Colon Carcinoma Metastatic in the Lung (tissue), 2 donors: ENCODE data around the gene SLFN12.

DNA sequence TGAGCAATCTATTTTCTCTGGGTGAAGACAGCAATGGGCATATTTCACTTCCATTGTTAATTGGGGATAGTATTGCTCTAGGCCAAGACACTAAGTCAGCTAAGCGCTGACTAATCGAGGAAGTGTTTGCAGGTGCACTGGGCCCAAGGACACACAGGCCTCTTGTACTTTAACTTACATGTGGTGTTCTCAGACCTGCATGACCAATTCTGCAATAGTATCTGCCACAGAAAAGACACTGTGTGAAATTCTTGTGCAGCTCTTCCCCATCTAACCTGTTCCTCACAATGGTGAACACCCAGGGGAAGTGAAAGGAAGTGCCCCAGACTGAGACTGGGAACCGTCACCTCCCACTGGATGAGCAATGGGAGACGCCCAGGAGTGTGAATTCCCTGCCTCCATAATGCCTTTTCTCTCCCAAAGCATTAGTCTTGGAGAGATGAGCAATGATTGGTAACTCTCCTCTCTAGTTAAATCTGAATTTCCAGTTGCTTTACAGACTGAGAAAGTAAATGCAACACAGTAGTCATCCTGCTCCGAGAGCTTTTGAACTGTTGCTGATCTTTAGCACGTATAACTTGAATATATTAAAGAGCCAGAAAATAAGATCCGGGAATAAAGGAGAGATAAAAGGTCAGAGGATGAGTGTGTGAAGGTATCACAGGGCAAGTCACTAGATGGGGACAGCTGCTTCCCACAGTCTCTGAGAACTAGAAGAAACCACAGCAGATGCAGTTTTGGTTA, 82.6 kb downstream of the CDK5R1 start:
- PRO-cap, 2 experiments, result no peak in any of the 2 experiments

DNA sequence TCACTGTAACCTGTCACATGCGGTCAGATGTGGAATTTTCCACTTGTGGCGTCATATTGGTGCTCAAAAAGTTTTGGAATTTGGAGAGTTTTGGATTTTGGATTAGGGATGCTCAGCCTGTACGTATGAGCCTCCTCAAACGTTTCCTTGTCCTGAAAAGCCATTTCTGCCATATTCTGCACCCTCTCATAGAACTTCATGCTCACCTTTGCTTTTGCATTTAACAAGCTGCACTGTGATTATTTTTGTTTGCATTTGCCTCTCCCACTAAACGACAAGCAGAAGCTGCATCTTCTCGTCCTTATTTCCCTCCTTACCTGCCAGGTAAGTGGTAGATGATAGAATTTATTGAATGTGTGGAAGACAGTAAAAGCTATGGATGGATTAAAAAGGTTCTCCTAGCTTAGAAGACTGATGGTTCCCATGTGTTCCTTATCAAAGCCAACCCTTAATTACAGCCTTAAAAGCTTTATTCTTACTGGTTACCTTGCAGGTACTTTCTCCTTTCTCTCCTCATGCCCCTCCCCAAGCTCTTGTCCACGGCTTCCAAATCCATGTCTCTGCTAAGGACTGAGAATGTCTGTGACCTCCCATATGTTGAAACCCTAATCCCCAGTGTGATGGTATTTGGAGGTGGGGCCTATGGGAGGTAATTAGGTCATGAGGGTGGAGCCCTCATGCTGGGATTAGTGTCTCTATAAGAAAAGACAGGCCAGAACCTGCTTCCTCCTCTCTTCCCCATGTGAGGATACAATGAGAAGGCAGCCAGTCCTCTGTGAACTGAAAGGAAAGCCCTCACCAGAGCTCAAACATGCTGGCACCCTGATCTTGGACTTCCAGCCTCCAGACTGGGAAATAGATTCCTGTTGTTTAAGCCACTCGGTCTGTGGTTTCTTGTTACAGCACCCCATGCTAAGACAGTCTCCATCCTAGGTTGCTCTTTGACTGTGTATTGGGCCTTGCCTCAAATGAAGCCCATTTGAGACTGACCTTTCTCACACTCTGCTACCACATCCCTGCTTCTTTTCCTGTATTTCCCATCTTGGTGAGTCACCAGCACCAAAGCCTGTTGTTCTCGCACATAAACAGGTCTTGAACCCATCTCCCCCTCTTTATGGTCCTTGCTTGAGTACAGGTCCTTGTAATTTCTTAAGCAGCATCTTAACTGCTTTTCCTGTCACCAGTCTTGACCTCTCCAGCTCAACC, 134.7 kb downstream of the CDK5R1 start:
- PRO-cap, 2 experiments, result no peak in any of the 2 experiments

DNA sequence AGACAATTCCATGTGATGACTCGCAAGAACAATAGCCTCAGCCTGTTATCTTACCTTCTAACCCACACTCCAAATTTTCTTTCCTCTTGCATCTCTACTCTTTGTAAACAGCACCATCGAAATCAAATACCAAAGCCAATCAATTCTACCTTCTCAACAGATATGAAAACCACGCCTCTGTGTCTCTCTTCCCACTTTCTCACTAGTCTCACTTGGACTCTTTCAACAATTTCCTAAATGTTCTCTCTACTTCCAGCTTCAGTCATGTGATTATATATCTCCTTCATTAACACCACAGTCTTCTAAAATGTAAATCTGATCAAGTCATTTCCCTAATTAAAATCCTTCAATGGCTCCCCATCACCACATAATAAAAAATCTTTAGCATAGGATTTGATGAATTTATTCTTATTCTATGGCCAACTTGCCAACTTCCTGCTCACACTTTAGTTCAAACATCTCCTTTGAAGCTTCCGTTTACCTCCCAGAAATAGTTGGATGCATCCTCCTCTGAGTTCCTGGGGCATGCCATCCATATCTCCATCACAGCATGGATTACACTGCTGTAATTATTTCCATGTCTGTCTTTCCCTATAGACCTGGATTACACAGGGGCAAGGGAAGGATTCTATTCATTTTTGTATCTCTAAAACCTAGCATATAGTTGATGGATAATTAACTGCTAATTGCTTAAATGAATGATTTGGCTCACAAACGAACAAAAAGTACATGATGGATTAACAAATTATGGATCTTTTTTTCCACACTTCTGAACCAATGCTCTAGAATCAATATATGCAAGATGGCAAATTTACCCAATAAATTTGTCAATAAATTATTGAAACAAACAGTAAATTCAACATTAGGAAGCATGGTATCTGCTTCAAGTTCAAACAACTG, 23.7 kb downstream of the MYO1D start:
- PRO-cap, 2 experiments, result no peak in any of the 2 experiments

- PRO-cap, 2 experiments, result no peak in any of the 2 experiments
Measured at GRCh38 chr17:32859296-32860041, 17.5 kb downstream of the MYO1D start.

DNA sequence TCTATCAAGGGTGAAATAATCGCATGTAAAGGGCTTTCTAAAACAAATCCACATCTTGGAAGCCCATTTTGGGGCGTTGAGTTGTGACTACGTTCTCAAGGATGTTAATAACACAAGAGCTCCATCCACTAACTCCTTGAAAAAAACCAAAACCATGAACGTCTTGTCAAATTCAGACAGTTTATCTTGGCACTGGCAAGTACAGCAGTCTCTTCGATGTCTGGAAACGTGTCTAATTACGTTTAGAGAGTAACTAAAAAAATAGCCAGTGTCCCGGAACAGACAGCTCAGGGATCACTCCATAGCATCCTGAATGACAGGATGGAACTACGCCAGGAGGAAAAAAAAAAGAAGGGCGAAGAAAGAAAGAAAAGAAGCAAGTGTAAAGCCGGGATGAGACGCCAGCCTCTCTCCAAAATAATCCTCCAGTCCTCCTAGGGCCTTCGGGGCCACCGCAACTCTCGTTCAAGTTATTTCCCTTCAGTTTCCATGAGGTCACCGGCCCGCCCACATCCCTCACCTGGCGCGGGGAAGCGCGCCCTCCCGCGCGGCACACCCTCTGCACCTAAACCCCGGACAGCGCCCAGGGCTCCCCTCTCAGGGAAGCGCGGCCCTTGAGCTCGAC, 877 bp downstream of the MYO1D start:
- PRO-cap, 2 experiments, result peak in 2 of 2 experiments; most common plus-strand start position 553 of the sequence (in 2); most common minus-strand start position 426 of the sequence (in 1)

GRCh38 chr17:33964223-33964853, 290.7 kb upstream of the CCL2 start:
- PRO-cap, 2 experiments, result no peak in any of the 2 experiments

DNA sequence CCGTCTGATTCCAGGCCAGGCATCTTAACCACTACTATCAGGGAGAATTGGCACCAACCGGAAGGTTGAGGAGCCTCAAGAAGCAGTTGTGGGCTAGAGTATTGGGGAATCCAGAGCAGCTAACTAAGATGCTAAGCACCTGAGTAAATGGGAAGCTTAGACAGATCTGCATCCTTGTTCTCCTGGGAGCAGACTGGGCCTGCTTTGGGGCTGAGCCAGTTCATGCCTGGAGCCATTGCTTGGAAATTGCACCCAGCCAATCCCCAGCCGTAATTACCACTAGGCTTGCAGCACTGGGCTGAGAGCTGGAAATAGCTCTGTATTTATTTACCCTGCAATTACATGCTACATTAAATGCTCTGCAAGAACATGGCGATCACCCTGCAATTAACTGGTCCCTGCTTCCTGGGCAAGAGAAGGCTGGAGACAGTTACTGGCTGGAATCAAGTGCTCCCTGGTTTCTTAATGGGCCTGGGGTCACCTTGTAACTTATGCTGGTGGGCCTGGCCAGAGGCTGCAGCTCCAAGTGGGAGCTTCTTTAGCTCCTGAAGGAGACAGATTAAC, 273.1 kb upstream of the CCL2 start:
- PRO-cap, 2 experiments, result no peak in any of the 2 experiments

GRCh38 chr17:33984095-33984428, 271.0 kb upstream of the CCL2 start:
- PRO-cap, 2 experiments, result no peak in any of the 2 experiments

DNA sequence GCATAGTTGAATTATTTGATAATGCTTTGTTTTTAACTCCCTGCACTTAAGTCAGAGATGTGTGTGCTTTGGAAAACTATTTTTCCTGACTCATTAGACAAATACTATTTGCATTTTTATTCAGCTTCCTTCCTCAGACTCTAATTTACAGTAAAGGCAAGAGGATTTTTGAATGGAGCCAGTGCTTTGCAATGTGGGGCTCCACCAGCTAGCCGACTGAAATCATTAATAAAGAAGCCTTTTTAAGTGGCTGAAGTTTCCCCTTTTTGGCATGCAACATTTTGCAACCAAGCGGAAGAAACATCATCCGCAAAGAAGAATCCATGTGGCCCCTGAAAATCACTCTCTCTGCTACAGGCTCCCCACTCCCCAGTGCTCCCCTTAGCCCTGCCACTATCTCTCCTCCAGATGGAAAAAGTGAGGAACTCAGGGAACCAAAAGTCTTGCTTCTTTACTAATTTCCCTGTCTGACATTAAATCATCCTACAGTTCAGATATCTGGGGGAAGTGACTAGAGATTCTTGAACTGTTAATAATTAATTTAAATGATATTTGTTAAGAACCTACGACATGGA, 6.3 kb upstream of the CCL2 start:
- PRO-cap, 2 experiments, result no peak in any of the 2 experiments

- PRO-cap, 2 experiments, result no peak in any of the 2 experiments
Measured at GRCh38 chr17:34598359-34598745, 19.0 kb downstream of the TMEM132E start.

- PRO-cap, 2 experiments, result no peak in any of the 2 experiments
Measured at GRCh38 chr17:34960240-34960902, 889 bp downstream of the CCT6B start.

GRCh38 chr17:35022383-35023165, 40.9 kb downstream of the RFFL start:
- PRO-cap, 2 experiments, result peak in 1 of 2 experiments; most common plus-strand start chr17:35023015 (in 1); most common minus-strand start chr17:35022871 (in 1)

- PRO-cap, 2 experiments, result no peak in any of the 2 experiments
Measured at GRCh38 chr17:35245058-35245679, 2.3 kb downstream of the SLFN5 start.

GRCh38 chr17:35254061-35254564, 11.2 kb downstream of the SLFN5 start:
- PRO-cap, 2 experiments, result no peak in any of the 2 experiments

DNA sequence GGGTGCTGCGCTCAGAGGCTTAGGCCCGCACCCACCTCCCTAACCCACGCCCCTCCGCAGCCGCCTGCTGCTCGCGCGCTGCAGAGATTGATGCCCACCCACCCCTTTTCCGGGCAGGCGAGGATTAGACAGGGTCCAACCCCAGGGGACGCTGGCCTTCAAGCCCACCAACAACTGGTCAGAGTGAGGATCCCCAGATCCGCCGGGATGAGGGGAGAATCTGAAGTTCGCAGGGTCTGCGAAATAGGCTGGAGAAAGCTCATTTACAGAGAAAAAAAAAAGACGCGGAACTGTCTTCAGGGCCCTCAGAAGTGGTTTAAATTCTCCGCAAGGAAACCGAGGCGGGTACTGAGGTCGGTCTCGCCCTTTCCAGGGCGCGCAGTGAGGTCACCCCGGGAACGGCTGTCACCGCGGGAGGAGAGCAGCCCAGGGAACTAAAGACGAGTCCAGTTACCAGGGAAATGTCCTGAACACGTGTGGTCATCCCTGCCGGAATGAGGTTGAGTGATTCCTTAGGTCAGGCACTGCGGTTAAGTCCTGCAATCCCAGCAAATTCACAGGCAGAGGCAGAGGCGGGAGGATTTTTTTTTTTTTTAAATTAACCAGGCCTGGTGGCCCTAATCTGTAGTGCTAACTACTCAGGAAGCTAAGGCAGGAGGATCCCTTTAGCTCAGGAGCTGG, 27.7 kb downstream of the SLFN11 start:
- PRO-cap, 2 experiments, result no peak in any of the 2 experiments

DNA sequence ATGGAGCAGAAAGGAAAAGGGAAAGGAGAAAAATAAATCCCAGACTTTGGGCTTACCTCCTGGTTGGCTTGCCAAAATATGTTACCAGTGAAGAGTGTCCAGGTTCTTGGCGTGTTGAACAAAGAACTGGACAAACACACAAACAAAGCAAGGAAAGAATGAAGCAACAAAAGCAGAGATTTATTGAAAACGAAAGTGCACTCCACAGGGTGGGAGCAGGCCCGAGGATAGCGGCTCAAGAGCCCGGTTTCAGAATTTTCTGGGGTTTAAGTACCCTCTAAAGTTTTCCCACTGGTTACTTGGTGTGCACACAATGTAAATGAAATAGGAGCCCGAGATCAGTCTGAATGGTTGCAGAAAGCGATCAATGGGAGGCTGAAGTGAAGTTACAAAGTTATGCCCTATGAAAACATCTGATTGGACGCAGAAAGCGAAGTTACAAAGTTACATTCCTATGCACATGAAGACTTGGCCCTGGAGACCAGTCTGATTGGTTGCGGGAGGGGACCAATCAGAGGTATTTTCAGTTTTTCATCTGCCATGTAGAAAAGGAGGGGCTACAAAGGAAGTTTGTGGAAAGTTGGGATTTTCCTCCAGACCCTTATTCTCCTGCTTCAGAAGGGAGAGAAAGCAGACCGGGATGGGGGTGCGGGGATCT, at the start of gene SLFN12:
TSS of gene SLFN12 (minus strand) at position 369 of the 658 bp plus-strand sequence.
- PRO-cap, 2 experiments, result peak in 2 of 2 experiments; most common plus-strand start position 617 of the sequence (in 2); most common minus-strand start position 369 of the sequence (in 1)

GRCh38 chr17:35533124-35533790, 4.2 kb downstream of the SLFN12L start:
- PRO-cap, 2 experiments, result no peak in any of the 2 experiments

- PRO-cap, 2 experiments, result no peak in any of the 2 experiments
Measured at GRCh38 chr17:35596336-35597502, 9.6 kb downstream of the AP2B1 start.

DNA sequence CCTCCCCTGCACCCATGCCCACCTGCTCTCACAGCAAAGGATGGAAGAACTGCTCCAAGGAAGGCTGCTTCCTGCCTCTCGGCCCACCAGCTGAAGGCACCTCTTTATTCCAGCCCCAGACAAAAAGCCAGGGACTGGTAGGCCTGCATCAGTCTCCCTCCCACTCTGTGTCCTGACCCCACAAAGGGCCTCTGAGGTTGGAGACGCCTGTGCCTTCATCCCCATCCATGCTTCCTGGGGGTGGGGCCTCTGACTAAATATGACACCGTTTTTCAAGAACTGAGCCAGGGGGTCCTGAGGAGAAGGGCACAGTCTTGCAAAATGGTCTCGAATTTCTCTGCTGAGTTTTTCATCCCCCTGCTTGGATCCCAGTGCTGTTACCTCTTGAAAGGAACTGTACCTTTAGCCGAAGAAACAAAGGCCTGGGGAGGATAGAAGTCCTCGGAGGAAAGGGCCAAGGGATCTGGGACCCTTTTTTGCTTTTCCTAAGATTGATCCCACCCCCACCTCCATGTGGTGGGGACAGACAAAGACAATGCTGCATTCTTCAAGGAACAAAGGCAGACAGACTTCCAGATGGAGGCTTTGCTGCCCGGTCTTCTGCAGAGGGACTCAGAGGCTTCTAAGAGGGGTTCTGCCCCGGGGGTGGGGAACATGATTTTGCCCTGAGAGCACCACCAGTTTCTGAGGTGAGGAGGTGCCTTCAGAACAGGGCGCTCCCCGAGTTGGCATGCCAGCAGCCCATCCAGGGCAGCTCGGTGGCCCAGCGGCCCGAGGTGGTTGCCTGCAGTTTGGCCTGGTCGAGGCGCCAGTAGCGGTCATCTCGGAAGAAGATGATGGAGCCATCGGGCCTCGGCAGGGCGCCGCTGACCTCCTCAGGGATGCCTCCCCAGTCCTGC, 5.4 kb downstream of the C17orf50 start:
- PRO-cap, 2 experiments, result no peak in any of the 2 experiments

DNA sequence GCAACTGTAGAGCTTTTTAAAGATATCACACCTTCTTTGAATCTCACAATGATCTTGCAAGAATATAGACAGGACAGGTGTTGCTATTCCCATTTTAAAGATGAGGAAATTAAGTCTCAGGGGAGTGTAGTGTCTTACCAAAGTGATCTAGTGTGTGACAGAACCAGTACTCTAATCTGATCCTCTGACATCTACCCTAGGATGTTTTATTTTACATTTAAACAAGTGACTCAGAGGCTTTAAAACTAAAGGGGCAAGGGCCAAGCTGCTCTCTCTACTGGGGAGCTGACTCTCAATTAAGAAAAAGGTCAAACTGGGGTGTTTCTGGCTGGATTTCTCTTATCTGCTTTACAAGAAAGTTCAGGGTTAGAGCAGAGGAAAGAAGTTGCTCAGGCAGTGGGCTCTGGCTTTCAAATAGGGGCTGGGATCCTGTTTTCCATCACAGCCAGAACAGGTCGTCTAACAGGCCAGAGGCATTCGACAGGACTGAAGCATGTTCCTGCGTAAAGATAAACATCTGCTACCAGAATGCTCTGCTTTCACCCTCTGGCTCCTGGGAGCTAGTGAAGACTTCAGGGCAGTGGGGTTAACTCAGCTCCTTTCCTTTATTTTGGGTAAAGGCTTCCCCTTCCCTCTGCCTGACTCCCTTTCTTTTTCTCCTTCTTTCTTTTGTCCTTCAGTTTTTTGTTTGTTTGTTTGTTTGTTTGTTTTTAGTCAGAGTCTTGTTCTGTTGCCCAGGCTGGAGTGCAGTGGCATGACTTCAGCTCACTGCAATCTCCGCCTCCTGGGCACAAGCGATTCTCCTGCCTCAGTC, 8.4 kb downstream of the MMP28 start:
- PRO-cap, 2 experiments, result no peak in any of the 2 experiments